SK-N-SH (cell line): ENCODE measurements around a stretch of chr1.

GRCh38 chr1:20666096-20666785 is 5.1 kb upstream of the DDOST start:
- RRBS, result 86% methylated on average over 2 of the region's 21 CpGs
CAGE:
- cytosol, long polyA plus RNA, result no peak
- long polyA plus RNA, result no peak
- nucleus, long polyA plus RNA, result no peak

- RRBS, result no CpG with 5 or more reads among the region's 10 CpGs
CAGE:
- cytosol, long polyA plus RNA, result no peak
- long polyA plus RNA, result no peak
- nucleus, long polyA plus RNA, result no peak
These were observed 23.5 kb upstream of the HP1BP3 start for GRCh38 chr1:20810432-20811169.

- RRBS, result no CpG with 5 or more reads among the region's 4 CpGs
CAGE:
- cytosol, long polyA plus RNA, result no peak
- long polyA plus RNA, result no peak
- nucleus, long polyA plus RNA, result no peak
These were observed 77.3 kb upstream of the HP1BP3 start for GRCh38 chr1:20864452-20864805.

- RRBS, result no CpG with 5 or more reads among the region's 7 CpGs
CAGE:
- cytosol, long polyA plus RNA, result no peak
- long polyA plus RNA, result no peak
- nucleus, long polyA plus RNA, result no peak
These were observed 106.4 kb upstream of the HP1BP3 start for GRCh38 chr1:20893457-20893908.

GRCh38 chr1:21292657-21292983 is 2.4 kb upstream of the ECE1 start:
- RRBS, result no CpG with 5 or more reads among the region's 3 CpGs
CAGE:
- cytosol, long polyA plus RNA, result no peak
- long polyA plus RNA, result no peak
- nucleus, long polyA plus RNA, result no peak

DNA sequence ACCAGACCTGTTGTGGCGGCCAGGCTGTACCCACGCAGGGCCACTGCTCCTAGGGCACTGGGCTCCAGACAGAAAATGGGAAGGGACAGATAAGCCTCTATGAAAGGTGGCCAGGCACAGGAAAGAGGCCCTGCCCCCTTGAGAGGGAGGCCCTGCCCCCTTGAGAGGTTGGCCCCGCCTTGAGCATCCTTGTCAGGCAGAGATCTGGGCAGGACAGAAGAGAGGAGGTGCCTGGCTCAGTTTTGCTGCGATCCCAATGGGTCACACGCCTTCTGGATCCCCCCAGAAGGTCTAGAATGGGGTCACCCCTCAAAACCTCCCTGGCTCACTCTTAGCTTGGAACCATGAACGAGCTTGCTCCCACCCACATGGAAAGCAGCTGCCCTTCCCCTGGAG is 17.4 kb upstream of the ECE1 start:
- RRBS, result no CpG with 5 or more reads among the region's 6 CpGs
CAGE:
- cytosol, long polyA plus RNA, result no peak
- long polyA plus RNA, result no peak
- nucleus, long polyA plus RNA, result no peak

- RRBS, result 86% methylated on average over 5 of the region's 19 CpGs
CAGE:
- cytosol, long polyA plus RNA, result no peak
- long polyA plus RNA, result no peak
- nucleus, long polyA plus RNA, result no peak
These were observed 35.6 kb upstream of the ECE1 start for GRCh38 chr1:21325754-21326391.

CAGE:
- cytosol, long polyA plus RNA, result no peak
- long polyA plus RNA, result no peak
- nucleus, long polyA plus RNA, result no peak
These were observed 48.5 kb upstream of the ECE1 start for GRCh38 chr1:21338885-21339072.

DNA sequence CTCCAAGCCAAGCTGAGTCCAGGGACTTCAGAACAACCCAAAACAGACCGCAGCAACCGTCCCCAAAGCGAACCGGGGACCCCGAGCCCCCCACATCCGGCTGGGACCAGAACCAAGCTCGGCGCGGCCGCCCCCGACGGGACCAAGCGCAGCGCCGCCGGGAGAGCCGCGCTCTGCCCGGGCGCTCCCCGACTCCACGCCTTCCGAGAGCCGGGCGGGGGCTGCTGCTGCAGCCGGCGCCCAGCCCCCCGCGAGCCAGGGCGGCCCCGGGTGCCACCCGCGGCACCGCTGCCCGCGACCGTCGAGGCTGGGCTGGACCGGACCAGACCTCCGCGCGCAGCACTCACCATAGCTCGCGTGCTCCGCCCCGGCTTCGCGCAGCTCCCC is 54.8 kb upstream of the ECE1 start:
- RRBS, result 1% methylated on average over 31 of the region's 48 CpGs
CAGE:
- cytosol, long polyA plus RNA, result no peak
- long polyA plus RNA, result no peak
- nucleus, long polyA plus RNA, result no peak

DNA sequence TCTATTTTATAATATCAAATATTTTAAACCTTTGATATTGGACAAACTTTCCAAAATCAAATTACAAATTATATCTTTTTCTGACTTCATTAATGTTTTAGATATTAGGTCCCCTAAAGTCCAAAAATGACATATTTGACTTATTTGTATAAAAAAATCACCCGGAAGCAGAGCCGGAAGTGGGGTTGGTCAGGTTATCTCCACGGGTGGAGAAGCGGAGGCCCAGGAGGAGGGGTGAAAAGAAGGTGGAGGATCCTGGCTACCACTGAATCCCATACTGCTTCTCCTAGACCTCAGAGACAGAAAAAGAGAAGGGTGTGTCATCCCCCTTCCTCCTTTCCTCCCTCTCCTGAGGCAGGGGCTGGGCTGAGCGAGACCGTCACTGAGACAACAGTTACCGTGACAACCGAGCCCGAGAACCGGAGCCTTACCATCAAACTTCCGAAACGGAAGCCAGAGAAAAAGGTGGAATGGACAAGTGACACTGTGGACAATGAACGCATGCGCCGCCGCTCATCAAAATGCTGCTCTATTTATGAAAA is 42.2 kb upstream of the NBPF3 start:
- RRBS, result no CpG with 5 or more reads among the region's 16 CpGs
CAGE:
- cytosol, long polyA plus RNA, result no peak
- long polyA plus RNA, result no peak
- nucleus, long polyA plus RNA, result no peak

DNA sequence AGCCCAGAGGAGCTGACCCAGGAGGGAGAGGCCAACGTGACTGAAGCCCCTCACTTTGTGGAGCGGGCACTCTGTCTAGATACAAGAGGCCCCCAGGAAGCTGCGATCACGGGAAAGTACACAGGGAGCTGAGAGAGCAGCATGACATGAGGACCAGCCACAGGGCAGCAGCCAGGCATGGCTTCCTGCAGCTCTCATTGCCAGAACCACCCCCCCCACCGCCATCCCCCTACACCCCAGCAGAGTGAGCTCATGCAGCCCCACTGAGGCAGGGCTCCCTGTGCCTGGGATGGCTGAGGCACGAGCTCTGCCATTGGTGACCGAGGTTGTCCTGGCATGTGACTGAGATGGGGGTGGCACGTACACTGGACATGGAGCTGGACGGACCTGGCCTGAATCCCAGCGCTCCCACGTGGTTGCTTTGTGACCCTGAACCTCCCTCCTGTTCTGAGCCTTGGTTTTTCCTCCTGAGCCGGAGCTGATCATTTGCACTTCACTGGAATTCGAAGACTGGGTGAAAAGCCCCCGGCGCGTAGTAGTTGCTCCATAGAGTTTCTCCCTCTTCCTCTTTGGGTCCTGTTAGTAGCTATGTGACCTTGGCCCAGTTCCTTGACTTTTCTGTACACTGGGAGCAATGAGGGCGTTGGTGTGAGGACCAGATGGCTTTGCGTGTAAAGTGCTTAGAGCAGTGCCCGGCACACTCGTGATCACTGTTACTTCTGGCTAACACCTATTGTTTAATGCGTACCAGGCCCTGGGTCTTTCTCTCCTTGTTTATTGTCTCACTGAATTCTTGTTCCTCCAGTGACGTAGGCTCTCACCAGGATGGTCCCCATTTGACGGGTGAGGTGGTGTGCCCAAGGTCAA is 28.4 kb downstream of the ALPL start:
- RRBS, result no CpG with 5 or more reads among the region's 23 CpGs
CAGE:
- cytosol, long polyA plus RNA, result no peak
- long polyA plus RNA, result no peak
- nucleus, long polyA plus RNA, result no peak

DNA sequence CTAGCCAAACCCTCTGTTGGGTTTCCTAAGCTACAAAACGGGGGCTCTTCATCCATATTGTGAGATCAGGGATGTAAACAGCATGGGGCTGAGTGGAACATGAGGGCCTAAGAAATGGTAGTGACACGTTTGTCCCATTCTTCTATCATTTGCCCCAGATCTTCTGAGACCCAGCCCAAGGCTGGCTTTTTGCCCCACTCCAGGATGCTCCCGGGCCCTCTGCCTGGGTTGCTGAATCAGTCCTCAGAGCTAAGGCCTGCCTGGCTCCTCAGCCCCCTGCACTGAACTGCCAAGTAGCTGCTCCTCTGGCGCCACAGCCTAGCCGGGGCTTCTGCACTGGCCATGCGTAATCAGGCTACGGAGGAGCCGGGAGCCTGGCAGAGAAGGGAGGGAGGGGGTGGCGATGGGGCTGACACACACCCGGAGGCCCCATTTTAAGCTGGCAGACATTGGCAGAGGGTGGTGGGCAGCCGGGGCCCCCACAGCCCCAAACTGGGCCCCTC is 38.5 kb downstream of the ALPL start:
- RRBS, result 83% methylated on average over 7 of the region's 11 CpGs
CAGE:
- cytosol, long polyA plus RNA, result no peak
- long polyA plus RNA, result no peak
- nucleus, long polyA plus RNA, result no peak

GRCh38 chr1:21676229-21676714 is 7.1 kb upstream of the RAP1GAP start:
- RRBS, result no CpG with 5 or more reads among the region's 8 CpGs
CAGE:
- cytosol, long polyA plus RNA, result no peak
- long polyA plus RNA, result no peak
- nucleus, long polyA plus RNA, result no peak

- RRBS, result no CpG with 5 or more reads among the region's 6 CpGs
CAGE:
- cytosol, long polyA plus RNA, result no peak
- long polyA plus RNA, result no peak
- nucleus, long polyA plus RNA, result no peak
These were observed 36.5 kb upstream of the RAP1GAP start for GRCh38 chr1:21705626-21706187.

GRCh38 chr1:21706440-21707106 is 37.4 kb upstream of the RAP1GAP start:
- RRBS, result no CpG with 5 or more reads among the region's 7 CpGs
CAGE:
- cytosol, long polyA plus RNA, result no peak
- long polyA plus RNA, result no peak
- nucleus, long polyA plus RNA, result no peak

DNA sequence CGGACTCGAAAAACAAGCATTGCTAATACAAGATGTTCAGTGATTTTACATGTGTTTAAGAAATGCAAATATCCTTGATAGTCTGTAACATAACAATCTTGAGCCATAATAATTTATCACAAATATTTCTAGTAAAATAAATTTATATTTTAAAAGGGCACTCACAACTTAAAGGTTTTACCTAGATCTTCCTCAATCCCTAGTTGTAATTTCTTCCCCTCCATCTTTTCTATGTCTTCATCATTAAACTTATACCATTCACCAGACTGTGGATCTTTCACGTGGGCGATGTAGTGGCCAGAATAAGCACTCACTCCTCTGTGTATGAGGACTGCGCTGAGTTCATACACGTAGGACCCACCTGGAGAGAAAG is 46.7 kb downstream of the USP48 start:
- RRBS, result no CpG with 5 or more reads among the region's 6 CpGs
CAGE:
- cytosol, long polyA plus RNA, result no peak
- long polyA plus RNA, result no peak
- nucleus, long polyA plus RNA, result no peak

- RRBS, result no CpG with 5 or more reads among the region's 13 CpGs
CAGE:
- cytosol, long polyA plus RNA, result no peak
- long polyA plus RNA, result no peak
- nucleus, long polyA plus RNA, result no peak
These were observed 33.3 kb downstream of the USP48 start for GRCh38 chr1:21749246-21750507.

DNA sequence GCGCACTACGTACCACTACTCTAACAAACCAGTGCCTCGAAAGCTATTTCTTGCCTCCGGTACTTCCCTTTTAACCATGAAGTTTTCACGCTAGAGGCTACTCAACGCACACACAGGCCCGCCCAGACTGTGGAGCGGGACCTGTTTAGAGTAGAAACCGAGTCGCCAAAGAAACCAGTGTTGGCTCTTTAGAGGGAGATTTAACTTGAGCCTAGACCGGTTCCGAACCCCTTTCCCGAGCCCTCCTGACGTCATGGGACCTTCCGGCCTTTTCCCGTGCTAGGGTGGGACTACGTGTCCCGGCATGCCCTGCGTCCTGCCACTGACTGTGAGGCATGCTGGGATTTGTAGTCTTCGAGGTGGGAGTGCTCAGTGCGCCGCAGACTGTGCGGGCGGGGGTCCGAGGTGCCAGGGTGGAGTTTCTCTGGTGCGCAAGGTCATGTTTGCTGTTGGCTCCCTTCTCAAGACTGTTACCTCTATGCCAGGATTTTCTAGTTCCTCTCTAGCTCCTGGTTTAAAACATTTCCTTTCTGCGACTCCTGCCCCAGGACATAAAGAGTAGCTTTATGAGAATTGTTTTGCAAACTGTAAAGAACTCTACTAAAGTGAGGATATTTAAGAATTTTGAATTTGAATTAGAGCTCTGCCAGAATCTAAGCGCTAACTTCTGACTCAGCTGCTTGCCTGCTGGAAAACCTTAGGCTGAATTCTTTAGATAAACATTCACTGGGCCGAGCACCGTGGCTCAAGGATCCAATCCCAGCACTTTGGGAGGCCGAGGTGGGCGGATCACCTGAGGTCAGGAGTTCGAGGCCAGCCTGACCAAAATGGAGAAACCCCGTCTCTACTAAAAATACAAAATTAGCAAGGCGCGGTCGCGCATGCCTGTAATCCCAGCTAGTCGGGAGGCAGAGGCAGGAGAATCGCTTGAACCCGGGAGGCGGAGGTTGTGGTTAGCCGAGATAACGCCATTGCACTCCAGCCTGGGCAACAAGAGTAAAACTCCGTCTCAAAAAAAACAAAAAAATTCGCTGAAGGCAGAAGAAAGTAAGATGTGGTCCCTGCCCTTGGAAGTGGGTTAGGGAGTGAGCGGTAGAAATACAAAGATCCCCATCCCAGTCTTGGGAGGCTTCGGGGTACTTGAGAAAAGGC is 793 bp upstream of the USP48 start:
- RRBS, result no CpG with 5 or more reads among the region's 48 CpGs
CAGE:
- cytosol, long polyA plus RNA, result no peak
- long polyA plus RNA, result no peak
- nucleus, long polyA plus RNA, result no peak

DNA sequence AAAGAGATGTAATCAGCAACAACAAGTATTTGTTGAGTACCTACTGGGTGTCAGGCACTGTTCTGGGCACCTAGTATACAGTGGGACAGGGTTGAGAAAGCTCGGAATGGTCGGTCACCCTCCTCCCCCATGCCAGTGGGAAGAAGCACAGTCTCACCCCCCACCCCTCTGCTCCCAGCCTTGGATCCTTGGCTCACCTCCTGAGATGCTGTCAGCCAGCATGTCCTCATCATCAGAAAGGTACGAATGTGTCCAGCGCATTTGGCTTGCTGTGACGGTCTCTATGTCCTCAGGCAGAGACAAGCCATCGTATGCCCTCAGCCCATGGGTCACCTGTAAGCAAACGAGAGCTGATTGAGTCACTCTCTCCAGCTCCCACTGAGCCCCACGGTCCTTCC is 41.1 kb downstream of the HSPG2 start:
- RRBS, result no CpG with 5 or more reads among the region's 8 CpGs
CAGE:
- cytosol, long polyA plus RNA, result no peak
- long polyA plus RNA, result no peak
- nucleus, long polyA plus RNA, result no peak

GRCh38 chr1:21904112-21904495 is 33.0 kb downstream of the HSPG2 start:
- RRBS, result no CpG with 5 or more reads among the region's 18 CpGs
CAGE:
- cytosol, long polyA plus RNA, result no peak
- long polyA plus RNA, result no peak
- nucleus, long polyA plus RNA, result no peak